GM23248 (cell line): ENCODE measurements around a stretch of chr17.

- RAMPAGE, long total RNA = no peak
Measured at GRCh38 chr17:49646039-49647155, 31.5 kb downstream of the SPOP start.

GRCh38 chr17:49676091-49676752, 1.7 kb downstream of the SPOP start:
- RAMPAGE, long total RNA = no peak

DNA sequence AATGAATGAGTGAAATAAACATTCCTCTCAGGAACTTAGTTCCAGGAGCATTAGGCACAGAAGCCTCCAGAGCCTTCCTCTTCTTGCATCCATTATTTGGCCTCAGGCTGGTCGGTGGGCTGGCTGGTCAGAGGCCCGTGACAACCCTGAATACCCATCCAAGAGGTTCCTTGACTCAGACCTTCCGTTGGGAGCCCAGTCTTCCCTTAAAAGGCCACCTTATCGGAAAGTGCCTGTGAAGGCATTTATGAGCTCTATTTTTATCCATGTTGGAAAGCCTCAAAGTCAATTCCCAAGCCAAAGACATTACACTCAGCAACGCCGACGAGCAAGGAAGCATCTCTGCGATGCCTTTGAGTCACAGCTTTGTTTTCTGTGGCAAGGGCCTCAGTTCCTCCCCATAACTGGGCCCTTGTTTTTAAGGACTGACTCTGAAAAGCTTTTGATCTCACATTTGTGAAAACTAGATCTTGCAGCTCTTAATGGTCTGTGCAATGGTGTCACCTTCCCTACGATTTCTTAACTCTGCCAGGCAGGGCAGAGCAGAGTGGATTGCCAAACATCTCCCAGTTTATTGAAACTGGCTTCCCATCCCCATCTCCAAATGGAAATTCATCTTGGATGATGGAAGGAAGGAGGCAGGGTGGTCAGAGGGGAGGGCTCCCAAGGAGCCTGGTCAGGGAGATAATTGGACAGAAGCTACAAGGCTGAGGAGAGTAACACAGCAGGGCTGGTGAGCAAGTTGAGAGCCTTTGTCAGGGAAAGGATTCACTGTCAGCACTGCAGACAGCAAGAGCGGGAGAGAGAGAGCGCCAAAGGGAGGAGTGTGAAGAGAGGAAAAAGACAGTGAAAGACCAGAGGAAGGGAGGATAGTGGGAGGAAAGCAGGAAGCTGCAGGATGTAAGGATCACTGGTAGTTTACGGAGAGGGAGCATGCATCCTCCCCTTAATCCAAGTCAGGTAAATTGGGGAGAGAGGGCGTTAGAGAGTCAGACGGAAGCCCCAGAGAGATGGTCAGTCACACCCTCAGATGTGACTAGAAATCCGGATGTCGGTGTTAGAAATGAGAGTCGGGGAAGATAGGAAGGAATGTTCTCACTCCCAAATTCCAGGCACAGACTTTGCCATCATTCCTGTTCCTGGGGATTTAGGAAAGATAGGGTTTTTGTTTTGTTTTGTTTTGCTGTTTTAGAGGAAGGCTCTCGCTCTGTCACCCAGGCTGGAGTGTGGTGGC, 13.5 kb upstream of the SPOP start:
- RAMPAGE, long total RNA = no peak

GRCh38 chr17:49697925-49699127, 9.4 kb downstream of the SLC35B1 start:
- RAMPAGE, long total RNA = no peak

DNA sequence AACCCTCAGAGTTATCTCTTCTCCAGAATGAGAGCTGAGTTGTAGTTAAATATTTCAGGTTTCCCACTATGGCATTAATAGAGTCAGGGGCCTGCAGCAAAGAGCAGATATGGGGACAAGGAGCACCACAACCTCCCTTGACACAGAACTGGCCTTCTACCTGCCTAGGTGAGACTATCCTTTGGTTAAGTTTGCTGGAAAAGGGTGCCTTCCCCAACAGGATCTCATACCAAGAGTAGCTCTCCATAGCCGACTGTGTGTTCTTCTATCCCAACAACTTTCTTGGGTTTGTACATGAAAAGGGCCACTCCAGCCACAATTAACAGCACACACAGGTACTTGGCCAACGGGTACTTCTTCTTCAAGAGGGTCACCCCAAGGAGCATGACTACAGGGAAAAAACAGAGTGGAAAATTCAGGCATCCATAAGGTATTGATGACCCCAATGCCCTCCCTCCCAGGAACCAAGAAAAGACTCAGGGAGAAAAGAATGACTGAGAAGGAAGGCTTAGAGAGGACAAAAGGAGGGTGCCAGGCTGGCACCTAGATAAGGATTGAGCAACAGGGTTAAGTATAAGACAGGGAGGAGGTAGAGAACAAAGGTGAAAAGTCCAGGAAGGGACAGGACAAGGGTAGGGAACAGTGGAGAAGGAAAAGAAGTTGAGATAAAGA, 2.7 kb downstream of the SLC35B1 start:
- RAMPAGE, long total RNA = no peak

DNA sequence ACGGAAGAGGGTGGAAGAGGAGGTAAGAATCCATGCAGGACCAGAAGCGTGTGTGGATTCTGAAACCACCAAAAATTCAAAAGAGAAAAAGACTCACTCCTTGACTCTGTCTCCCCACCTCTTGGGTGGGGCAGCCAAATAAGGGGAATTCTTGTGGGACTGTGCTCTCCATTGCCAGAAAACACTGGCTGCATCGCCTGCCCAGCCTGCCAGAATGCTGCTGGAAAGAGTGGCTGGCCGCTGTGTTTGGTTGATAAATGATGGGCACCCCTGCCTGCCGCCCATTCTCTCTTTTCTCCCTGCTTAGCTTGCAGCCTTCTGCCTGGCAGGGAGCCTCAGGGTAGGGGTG, 11.6 kb upstream of the KAT7 start:
- RAMPAGE, long total RNA = no peak

GRCh38 chr17:49779772-49780321, 8.6 kb upstream of the KAT7 start:
- RAMPAGE, long total RNA = no peak

DNA sequence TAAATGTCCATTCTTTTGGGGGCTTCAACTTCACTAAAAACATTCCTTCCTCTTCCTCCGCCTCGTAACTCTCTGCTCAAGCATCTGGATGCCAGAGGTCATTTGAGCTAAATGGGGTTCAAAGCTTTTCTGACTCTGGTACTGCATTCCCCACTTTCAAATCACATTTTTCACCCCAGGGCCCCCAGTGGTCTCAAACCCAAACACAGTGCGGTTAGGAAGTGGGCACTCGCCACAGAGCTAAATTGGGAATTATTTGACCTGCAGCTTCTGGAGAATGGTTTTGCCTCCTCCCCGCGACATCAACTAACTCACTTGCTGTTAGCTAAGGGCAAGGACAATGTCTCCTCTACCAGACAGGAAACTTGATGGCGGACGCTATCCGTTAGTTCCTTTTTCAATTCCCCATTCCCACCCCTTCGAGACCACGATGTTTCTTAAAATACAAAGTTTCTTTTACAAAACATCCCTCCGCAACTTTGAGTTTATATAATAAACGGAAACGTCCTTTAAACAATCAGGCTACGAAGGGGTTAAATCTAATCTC, 612 bp upstream of the KAT7 start:
- RAMPAGE, long total RNA = no peak

DNA sequence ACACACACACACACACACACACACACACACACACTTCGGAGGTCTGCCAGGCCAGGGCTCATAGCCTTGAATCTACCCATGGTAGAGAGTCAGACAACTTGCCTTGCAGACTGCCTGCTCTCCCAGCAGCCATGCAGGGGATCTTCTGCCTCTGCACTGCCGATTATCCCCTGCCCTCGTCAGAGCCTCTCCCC, 279 bp downstream of the TAC4 start:
- RAMPAGE, long total RNA = no peak

- RAMPAGE, long total RNA = no peak
Measured at GRCh38 chr17:49971589-49972033, 2.6 kb downstream of the DLX4 start.

DNA sequence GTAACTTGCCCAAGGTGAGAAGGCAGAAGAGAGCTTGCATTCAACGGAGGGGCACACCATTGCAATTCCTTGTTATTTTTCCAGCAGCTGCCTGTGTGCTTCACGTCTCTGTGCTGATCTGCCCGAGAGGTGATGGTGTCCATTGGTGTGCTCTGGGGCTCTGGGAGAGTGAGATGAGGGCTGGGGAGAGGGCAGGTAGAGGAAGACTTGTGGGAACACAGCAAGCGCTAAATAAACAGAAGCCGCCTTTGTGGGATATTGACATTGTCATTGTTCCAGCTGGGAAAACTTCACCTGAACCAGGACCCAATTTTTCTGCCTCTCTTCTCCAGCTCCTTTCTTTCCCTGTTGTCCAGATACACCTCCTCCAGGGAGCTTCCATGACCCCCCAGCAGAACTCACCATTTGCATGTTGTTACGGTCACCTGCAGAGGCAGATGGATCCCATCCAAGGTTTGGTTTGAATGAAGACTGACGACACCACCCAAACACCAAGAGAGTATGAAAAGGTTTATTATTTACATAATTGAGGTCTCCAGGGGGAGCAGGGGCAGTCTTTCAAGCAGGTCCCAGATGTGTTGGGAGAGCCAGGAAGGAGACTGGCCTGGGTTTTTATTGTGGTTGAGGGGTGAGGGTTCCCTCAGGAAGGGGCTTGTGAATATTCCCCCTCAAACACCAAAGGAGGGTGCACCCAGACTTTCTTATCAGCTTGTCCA, 3.6 kb upstream of the ITGA3 start:
- RAMPAGE, long total RNA = no peak

DNA sequence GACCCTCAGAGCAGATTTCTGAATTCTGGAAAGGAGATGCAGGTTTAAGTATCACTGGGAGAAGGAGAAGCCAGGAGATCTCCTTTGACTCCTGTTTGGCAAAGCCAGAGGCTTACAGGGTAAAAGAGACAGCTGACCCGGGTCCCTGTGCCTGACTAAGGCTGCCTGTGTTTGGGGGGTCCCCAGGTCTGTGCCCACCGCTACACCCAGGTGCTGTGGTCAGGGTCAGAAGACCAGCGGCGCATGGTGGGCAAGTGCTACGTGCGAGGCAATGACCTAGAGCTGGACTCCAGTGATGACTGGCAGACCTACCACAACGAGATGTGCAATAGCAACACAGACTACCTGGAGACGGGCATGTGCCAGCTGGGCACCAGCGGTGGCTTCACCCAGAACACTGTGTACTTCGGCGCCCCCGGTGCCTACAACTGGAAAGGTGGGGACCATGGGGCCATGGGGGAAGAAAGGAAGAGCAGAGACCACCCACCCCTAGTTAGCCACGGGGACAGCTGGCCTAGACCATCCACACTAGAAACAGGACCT, 12.0 kb downstream of the ITGA3 start:
- RAMPAGE, long total RNA = no peak

DNA sequence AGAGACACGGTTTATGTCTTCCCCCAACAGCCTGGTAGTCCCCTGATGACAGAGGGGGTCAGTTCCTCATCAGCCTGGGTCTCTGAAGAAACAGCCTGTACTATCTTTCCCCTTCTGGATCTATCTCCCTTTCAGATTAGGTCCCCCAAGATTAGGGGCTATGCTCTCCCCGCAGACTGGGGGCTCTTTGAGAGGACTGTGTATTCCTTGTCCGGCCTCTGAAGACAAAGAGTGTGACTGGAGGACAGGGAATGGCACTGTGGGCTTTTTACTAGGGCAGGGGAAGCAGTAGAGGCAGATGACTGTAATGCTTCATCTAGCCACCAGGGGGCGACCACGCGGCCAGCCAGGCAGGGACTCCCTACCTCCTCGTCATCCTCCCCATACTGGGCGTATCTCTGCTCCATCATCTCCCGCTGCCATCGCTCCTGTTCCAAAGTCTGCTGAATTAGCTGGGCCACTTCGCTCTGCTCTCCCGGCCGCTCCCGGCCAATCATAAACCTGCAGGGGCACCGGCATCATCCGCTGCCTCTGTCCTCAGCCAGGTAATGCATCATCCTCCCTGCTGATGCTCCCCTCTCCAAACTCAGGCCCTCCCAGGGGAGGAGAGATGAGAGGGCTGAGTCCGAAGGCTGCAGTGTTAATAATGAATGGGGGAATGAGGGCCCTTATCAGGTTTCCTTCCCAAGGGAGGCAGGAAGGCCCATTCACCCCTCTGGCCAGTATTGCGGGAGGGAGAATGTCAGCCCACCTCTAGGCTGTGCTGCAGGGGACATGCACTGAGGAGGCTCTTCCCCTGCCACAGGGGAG, 10.0 kb upstream of the SAMD14 start:
- RAMPAGE, long total RNA = no peak

DNA sequence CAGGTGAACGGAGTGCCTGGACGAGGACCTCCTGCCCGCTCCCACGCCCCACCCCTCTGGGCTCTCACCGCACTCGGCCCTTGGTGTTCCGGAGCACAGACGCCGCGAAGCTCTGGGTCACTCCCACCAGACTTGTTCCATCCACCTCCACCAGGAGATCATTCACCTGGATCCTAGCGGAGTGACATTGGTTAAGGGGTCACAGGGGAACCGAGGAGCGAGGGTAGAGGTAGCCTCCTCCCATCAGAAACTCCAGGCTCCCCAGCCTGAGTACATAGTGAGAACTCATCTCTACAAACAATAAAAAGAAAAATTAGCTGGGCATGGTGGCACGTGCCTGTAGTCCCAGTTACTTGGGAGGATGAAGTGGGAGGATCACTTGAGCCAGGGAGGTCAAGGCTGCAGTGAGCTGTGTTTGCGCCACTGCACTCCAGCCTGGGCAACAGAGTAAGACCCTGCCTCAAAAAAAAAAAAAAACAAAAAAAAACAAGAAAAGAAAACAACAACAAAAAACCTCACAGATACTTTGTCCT, 9.2 kb downstream of the PPP1R9B start:
- RAMPAGE, long total RNA = no peak

GRCh38 chr17:50148428-50149010, 2.0 kb downstream of the PPP1R9B start:
- RAMPAGE, long total RNA = no peak

GRCh38 chr17:50149011-50149683, 1.3 kb downstream of the PPP1R9B start:
- RAMPAGE, long total RNA = no peak

- RAMPAGE, long total RNA = no peak
Measured at GRCh38 chr17:50153689-50154530, 3.4 kb upstream of the PPP1R9B start.

DNA sequence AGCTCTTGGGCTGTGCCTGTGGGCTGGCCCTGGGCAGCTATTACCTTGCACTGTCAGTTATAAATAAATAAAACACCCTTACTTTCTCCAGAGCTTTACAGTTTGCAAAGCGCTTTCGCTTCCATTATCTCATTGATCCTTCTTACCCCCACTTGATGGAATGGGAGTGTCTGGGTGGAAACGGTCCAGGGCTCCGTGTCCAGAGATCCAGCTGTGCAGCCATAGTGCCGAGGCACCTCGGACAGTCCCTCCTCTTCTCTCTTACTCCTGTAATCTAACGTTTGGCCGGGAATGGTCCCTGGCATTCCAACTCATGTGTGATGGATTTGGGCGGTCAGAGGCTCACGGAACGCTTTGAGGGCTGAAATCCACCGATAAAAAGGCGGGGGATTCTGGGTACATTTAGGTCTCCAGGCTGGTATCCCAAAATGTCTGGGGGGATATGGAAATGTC, 4.9 kb upstream of the SGCA start:
- RAMPAGE, long total RNA = no peak

- RAMPAGE, long total RNA = start-site peak on the plus strand at chr17:50185413-50185469, 121 and 51 reads in 2 replicates
Measured at GRCh38 chr17:50185196-50185873, 16.1 kb downstream of the COL1A1 start.

DNA sequence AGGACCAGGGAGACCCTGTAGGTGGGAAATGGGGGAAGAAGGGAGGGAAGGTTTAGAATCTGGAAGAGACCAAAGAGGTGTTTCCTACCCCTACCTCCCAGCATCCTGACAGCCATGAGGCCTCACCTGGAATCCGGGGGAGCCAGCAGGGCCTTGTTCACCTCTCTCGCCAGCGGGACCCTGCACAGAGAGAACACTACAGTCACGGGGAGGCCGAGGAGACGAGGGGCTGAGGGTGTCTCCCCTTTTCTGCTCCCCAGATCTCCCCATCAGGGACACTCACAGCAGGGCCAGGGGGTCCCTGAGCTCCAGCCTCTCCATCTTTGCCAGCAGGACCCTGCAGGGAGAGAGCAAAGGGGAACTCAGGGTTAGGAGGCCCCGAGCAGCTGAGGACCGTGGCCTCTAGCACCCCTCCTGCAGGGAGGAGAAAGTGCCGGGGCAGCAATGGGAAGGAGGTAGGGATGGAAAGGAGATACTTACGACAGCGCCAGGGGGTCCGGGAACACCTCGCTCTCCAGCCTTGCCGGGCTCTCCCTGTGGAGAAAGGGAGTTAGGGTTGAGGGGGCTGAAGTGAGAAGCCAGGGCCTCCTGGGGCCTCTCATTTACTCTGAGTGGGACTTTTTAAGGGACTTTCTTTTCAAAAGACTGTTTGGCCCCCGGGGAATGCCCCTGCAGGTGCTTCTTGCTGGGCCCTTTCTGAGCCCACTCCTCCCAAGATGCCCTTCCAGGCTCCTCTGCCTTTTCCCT, 8.7 kb downstream of the COL1A1 start:
- RAMPAGE, long total RNA = no peak